Measurements from ENCODE around the genes MFNG and NOL12.

DNA sequence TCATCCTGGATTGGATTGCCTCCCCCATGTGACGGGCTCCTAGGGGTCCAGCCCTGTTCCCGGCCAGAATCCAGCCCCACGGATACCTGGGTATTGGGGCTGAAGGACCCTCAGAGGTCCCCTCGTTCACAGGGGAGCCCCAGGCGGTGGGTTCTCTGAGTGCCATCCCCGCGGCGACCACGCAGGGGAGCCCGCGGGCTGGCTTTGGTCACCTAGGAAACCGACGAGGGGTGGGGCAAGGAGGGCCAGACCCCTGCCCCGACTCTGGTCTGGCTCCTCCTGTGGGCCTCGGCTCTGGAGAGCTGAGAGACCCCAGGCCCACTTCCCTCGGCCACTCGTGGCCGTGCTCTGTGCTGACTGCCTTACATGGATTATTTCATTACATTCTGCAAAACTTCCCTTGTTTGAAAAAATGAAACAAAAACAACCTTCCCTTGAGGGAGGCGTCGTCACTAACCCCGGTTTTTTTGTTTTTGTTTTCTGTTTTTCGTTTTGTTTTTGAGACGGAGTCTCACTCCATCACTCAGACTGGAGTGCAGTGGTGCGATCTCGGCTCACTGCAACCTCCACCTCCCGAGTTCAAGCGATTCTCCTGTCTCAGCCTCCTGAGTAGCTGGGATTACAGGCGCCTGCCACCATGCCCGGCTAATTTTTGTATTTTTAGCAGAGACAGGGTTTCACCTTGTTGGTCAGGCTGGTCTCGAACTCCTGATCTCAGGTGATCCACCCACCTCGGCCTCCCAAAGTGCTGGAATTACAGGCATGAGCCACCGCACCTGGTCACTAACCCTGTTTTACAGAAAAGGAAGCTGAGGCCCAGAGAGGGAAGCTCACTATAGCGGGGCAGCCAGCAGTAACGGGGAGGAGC lies 15.0 kb upstream of the CYTH4 start:
- PRO-cap, 6 experiments: no peak in any of the 6 experiments
- RAMPAGE, long total RNA, 2 experiments: no peak in any of the 2 experiments
- RRBS: 0% methylated on average over 2 of the region's 34 CpGs

GRCh38 chr22:37312592-37313069 lies 30.3 kb downstream of the CYTH4 start:
- PRO-cap, 6 experiments: no peak in any of the 6 experiments
- RAMPAGE, long total RNA, 2 experiments: no peak in any of the 2 experiments
- RRBS: 97% methylated on average over 1 of the region's 5 CpGs

DNA sequence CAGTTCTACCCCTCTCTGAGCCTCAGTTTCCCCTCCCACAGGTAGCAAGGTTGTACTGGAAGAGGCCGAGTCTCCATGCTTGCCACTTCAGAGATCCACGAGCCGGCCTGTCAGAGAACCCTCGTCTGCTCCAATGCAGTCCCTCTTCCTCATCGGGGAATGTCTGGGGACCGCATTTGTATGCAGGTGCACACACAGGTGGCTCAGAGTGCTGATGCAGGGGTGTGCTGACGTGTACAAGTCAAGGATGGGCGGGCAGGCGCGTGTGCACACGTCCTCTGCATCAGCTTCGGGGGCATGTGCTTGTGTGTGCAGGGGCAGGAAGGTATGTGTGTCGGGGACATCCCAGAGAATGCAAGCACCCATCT lies 49.4 kb downstream of the ELFN2 start:
- PRO-cap, 6 experiments: no peak in any of the 6 experiments
- RAMPAGE, long total RNA, 2 experiments: no peak in any of the 2 experiments
- RRBS: no CpG with 5 or more reads among the region's 13 CpGs

DNA sequence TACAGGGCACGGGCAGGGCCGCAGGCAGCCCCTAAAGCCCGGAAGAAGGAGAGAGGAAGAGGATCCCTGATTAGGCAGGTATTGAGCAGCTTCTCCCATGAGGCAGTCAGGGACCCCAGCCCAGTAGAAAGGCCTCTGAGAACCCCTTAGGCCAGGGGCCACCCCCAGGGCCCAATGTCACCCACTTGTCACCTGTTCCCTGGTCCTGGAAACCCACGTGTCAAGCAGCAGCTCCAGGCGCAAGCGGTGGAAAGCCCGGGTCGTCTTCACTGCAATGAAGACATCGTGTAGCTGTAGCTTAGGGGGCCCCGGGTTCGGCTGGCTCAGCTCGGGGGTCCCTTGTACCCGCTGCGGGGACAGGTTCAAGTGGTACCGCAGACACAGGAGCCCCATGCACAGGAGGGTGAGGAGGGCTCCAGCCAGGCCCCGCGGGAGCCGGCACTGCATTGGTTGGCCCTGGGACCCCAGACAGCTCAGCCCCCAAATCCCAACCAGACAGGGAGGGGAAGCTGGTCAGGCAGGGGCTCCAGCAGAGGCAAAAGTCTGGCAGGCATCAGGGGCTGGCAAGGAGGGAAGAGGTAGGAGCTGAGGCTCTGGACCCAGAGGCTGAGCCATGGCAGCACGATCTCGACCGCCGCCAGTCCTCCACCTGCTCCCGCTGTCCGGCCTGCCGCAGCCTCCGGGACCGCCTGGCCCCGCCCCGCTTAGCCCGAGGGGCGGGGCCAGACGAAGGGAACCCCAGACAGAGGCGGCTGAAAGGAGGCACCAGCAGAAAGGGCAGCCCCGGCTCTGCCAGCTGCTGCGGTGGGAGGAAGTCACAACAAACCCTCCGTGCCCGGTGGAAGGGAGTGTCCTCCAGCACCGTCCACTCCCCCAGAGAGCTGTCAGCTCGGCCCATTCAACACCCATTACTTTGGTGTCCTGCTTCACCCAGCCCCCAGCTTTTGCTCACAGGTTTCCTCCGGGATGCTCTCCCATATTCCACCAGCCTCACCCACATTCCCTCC lies at the start of gene MFNG:
Gene MFNG, minus strand, starts transcription at position 654 of the 1,007 bp plus-strand sequence.
- PRO-cap, 6 experiments: peak in 6 of 6 experiments; most common plus-strand start position 741 of the sequence (in 2); most common minus-strand start position 651 of the sequence (in 4)
- RAMPAGE, long total RNA, 2 experiments: start-site peak on the minus strand in 1 of 2 experiments, centred at position 665 of the sequence, 41 reads per replicate
- RRBS: 14% methylated on average over 13 of the region's 40 CpGs

DNA sequence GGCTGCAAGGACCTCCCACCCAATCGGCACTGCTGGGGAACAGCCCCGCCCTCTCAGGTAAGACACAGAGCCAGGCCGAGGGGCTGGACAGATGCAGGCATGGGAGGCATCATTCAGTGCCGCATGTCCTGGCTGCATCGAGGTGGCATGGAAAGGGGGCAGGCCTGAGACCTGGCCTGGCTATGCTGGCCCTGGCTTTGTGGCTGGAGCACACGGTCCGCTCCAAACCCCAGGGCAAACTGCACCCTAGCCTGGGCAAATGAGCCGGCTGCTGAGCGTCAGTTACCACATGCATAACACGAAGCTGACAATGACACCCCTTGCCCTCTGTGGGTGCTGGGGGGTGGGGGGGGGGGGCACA lies 12.4 kb upstream of the MFNG start:
- PRO-cap, 6 experiments: no peak in any of the 6 experiments
- RAMPAGE, long total RNA, 2 experiments: no peak in any of the 2 experiments
- RRBS: no CpG with 5 or more reads among the region's 10 CpGs

DNA sequence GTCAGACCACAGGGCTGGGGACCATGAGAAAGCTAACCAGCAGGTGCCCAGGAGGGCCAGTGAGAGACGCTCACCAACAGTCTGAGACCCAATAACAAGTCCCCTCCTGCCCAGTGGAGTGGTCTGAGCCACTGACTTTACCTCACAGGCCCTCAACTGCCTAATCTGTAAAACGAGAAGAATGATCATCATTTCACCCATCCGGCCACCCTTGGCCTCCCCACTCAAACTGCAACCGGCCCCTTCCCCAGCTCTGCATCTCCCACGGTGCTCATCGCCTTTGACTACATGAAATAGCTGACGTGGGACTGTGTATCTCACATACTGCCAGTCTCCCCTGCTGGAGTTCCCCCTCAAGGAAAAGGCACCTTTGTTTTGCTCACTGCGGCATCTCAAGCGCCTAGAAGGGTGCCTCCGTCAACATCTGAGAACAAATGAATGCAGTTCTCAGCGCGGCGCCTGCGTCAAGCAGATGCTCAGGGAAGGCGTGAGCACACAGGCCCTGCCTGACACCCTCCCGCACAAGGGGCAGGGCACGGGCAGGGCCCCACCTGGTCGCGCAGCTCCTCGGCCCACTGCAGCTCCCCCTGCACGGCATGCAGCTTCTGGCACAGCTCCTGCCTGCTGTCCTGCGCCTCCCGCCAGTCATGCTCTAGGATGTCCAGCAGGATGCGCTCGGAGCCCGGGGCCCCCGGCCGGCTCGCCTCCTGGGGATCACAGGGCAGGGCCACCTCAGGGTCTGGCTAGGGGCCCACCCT lies 11.1 kb downstream of the CARD10 start:
- PRO-cap, 6 experiments: no peak in any of the 6 experiments
- RAMPAGE, long total RNA, 2 experiments: no peak in any of the 2 experiments
- RRBS: no CpG with 5 or more reads among the region's 29 CpGs

- PRO-cap, 6 experiments: peak in 2 of 6 experiments; most common plus-strand start chr22:37519049 (in 2); most common minus-strand start chr22:37519025 (in 1)
- RAMPAGE, long total RNA, 2 experiments: no peak in any of the 2 experiments
- RRBS: 8% methylated on average over 37 of the region's 52 CpGs
Measured at GRCh38 chr22:37518367-37519156, 653 bp downstream of the CARD10 start.

GRCh38 chr22:37625781-37626822 lies 13.4 kb upstream of the SH3BP1 start:
- PRO-cap, 6 experiments: no peak in any of the 6 experiments
- RAMPAGE, long total RNA, 2 experiments: no peak in any of the 2 experiments
- RRBS: no CpG with 5 or more reads among the region's 32 CpGs

- PRO-cap, 6 experiments: no peak in any of the 6 experiments
- RAMPAGE, long total RNA, 2 experiments: no peak in any of the 2 experiments
- RRBS: no CpG with 5 or more reads among the region's 6 CpGs
Measured at GRCh38 chr22:37641575-37642088, 2.2 kb downstream of the SH3BP1 start.

- PRO-cap, 6 experiments: no peak in any of the 6 experiments
- RAMPAGE, long total RNA, 2 experiments: no peak in any of the 2 experiments
- RRBS: no CpG with 5 or more reads among the region's 4 CpGs
Measured at GRCh38 chr22:37654642-37654879, 4.0 kb upstream of the PDXP start.

DNA sequence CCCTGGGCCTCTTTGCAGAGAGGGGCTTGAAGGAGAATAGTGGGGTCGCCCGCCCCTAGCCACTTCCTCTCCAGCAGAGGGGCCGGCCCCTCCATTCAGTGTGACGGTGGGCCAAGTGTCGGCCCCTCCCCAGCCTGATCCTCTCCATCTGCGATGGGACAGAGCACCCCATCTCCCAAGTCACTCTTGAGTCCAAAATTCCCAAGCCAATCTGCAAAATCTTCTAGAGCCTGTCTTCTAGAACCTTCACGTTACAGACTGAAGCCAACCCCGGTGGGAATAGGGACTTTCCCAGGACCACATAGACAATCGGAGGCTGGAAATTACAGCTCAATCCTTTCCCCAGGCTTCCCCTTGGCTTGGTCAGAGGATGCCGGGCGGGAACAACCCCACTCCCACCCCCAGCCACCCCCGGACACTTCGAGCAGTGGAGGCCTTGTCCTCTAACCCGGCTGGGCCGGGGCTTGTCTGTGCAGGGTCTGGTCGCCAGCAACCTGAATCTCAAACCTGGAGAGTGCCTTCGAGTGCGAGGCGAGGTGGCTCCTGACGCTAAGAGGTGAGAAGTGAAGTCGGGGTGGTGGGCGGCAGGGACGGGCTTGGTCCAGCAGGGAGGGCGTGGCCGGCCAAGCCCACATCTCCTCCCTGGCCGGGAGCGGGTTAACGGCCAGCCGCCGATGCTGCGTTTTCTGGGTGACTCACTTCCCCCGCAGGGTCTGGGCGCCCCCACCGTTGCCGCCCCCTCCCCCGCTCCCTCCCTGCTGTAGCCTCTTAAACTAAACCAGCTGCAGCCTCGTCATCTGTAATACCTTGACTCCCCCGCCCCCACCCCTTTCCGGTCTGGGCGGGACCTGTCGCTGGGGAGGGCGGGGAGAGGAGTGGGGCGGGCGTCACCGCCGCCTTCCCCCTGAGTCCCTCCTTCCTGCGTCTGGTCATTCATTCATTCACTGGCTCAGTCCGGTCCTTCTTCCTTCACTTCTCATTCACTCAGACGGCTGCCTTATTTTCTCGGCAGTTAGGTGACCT lies 1.4 kb downstream of the LGALS1 start:
- PRO-cap, 6 experiments: peak in 6 of 6 experiments; most common plus-strand start position 366 of the sequence (in 2); most common minus-strand start position 775 of the sequence (in 6)
- RAMPAGE, long total RNA, 2 experiments: no peak in any of the 2 experiments
- RRBS: 7% methylated on average over 6 of the region's 50 CpGs

DNA sequence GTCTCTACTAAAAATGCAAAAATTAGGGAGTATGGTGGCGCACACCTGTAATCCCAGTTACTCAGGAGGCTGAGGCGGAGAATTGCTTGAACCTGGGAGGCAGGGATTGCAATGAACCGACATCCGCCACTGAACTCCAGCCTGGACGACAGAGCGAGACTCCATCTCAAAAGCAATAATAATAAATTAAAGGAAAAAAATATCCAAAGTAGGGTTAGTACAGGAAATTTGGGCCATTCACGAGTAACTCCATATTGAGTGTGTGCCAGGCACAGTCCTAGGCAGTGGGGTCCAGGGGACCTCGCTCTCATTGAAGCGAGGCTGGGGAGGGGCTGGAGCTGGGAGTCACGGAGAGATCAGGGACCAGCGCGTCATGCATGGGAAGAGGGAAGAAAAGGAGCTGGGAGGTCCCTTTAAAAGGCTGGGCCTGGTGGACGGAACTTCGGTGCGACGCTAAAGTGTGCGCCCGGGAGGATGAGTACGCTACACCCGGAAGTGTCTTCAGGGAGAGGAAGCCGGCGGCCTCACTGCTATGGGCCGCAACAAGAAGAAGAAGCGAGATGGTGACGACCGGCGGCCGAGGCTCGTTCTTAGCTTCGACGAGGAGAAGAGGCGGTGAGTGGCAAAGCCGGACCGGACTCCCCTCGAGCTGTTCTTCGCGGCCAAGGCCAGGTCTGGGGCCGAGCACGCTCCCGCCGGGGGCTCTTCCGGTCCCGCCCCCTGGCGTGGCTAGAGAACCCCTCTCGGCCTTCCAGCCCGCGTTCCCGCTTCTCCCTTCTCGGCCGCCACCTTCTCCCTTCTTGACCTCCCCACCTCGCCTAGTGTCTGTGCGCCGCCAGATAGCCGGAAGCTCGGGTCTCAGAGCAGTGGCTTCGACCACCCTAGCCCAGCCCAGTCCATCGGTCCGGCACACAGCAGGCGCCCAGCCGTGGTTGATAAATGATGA lies at the start of gene NOL12:
Gene NOL12, plus strand, starts transcription at position 483 of the 946 bp plus-strand sequence.
- PRO-cap, 6 experiments: peak in 6 of 6 experiments; most common plus-strand start position 754 of the sequence (in 5); most common minus-strand start position 358 of the sequence (in 2)
- RAMPAGE, long total RNA, 2 experiments: start-site peak on the plus strand in 2 of 2 experiments, centred at positions 490 to 522 of the sequence, 92 to 152 reads per replicate
- RRBS: 1% methylated on average over 26 of the region's 60 CpGs

DNA sequence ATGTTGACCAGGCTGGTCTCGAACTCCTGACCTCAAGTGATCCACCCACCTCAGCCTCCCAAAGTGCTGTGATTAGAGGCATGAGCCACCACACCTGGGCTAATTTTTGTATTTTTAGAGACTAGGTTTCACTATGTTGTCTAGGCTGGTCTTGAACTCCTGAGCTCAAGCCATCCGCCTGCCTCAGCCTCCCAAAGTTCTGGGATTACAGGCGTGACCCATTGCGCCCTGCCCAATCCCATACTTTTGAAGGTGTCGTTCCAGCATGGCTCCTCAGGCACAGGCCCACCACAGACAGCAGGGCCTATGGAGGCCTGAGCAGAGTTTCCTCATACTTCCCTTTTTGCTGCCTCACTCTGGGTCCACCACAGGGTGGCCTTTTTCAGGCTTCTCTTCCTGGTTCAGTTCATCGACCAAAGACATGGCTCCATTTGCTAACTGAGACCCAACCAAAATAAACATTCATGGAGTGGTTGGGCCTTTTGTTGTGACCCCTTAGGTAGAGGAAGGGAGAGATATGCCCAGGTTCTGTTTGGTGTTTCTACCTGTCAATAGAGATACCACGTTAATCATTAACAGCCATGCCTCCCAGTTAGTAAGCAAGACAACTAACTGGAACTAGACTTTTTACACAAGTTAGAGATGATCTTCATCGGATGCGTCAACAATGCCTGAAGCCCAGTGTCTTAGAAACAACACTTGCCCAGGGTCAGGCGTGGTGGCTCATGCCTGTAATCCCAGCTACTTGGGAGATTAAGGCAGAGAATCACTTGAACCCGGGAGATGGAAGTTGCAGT lies 35.0 kb downstream of the TRIOBP start:
- PRO-cap, 6 experiments: no peak in any of the 6 experiments
- RAMPAGE, long total RNA, 2 experiments: no peak in any of the 2 experiments
- RRBS: no CpG with 5 or more reads among the region's 11 CpGs

DNA sequence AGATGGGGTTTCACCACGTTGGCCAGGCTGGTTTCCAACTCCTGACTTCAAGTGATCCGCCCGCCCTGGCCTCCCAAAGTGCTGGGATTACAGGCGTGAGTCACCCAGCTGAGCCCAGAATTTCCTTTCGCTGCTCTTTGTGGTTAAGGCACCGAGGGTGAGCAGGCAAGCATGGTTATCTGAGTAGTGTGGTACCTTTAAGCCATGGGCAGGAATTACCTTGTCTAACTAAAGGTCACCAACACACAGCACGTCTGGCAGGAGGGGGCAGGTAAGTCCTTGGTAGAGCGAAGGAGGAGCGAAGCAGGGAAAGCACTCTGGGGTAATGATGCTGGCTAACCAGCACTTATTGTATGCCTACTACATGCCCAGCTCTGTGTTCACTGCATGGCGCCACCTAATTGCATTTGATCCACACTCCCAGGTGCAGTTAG lies 45.6 kb downstream of the TRIOBP start:
- PRO-cap, 6 experiments: no peak in any of the 6 experiments
- RAMPAGE, long total RNA, 2 experiments: no peak in any of the 2 experiments
- RRBS: no CpG with 5 or more reads among the region's 10 CpGs

DNA sequence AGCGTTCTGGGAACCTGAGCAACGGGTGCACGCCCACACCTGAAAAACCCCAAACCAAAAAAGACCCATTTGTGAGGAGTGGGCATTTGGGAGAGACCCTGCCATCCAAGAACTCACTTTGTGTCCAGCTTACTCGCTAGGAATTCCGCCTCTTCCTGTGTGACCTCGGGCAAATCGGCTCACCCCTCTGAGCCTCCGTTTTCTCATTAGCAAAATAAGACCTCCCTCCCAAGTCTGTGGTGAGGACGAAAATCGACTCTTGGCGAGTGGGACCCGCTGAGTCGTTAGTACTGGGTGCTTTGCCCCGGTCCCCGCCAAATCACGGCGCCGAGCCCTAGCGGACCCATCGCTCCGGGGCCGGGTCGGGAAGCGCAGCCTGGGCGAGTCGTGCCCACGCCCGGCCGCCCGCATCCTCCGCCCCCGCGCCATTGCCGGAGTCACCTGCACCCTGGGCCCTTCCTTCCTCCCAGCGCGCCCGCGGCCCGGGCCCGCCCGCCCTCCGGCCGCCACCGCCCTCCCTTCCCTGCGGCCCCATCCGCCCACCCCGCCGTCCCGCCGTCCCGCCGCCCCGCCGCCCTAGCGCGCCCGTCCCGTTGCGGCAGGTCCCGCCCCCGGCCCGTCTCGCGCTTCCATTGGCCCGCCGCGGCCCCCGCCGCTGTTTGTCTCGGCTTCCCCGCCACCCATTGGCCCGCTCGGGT lies 48.8 kb downstream of the TRIOBP start:
- PRO-cap, 6 experiments: peak in 6 of 6 experiments; most common minus-strand start position 443 of the sequence (in 3)
- RAMPAGE, long total RNA, 2 experiments: no peak in any of the 2 experiments
- RRBS: 2% methylated on average over 21 of the region's 73 CpGs

GRCh38 chr22:37746200-37746723 lies 49.4 kb downstream of the TRIOBP start:
- PRO-cap, 6 experiments: peak in 6 of 6 experiments; most common plus-strand start chr22:37746263 (in 5)
- RAMPAGE, long total RNA, 2 experiments: no peak in any of the 2 experiments
- RRBS: 2% methylated on average over 44 of the region's 62 CpGs

DNA sequence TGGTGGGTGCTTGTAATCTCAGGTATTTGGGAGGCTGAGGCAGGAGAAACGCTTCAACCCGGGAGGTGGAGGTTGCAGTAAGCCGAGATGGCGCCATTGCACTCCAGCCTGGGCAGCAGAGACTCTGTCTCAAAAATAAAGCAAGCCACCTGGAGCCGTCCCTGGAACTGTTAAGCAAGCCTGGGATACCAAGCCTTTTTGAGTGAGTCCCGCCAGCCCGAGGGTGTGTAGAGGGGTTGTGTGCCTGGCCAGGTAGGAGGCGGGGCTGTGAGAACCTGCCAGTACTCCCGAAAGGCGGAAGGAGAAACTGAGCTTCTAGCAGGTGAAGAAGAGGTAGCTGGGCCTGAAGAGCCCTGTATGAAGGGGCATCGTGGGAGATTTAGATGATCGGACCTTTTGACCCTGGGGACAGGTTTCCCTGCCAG lies 52.4 kb downstream of the TRIOBP start:
- PRO-cap, 6 experiments: no peak in any of the 6 experiments
- RAMPAGE, long total RNA, 2 experiments: no peak in any of the 2 experiments
- RRBS: no CpG with 5 or more reads among the region's 12 CpGs

DNA sequence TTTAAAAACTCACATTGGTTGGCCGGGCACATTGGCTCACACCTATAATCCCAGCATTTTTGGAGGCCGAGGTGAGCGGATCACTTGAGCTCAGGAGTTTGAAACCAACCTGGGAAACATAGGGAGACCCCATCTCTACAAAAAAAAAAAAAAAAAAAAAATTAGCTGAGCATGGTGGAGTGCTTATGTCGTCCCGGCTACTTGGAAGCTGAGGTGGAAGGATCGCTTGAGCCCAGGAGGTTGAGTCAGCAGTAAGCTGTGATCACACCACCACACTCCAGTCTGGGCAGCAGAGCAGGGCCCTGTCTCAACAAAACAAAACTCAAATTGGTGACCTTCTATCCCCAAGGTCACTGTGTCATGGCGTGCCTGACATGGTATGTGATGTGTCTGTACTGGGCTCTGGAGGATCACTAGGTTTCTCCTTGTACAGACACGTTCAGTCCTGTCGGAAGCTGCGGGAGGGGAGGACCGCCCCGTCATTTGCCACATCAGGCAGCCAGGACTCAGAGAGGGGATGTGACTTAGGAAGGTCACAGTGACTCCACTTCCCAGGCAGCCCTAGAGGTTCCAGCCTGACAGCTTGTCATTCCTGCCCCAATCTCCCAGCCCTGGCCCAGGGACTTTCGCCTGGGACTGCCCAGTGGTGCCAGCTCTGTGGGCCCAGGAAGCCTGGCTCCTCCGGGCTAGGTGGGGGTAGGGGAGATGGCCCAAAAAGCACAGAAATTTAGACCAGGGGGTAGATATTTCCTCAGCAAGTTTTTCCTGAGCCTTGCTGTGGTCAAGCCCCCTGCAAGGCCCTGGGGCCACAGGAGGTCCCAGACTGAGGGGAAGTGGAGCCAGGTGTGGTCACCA lies 53.0 kb downstream of the TRIOBP start:
- PRO-cap, 6 experiments: peak in 6 of 6 experiments; most common plus-strand start position 589 of the sequence (in 3); most common minus-strand start position 415 of the sequence (in 4)
- RAMPAGE, long total RNA, 2 experiments: no peak in any of the 2 experiments
- RRBS: no CpG with 5 or more reads among the region's 14 CpGs

DNA sequence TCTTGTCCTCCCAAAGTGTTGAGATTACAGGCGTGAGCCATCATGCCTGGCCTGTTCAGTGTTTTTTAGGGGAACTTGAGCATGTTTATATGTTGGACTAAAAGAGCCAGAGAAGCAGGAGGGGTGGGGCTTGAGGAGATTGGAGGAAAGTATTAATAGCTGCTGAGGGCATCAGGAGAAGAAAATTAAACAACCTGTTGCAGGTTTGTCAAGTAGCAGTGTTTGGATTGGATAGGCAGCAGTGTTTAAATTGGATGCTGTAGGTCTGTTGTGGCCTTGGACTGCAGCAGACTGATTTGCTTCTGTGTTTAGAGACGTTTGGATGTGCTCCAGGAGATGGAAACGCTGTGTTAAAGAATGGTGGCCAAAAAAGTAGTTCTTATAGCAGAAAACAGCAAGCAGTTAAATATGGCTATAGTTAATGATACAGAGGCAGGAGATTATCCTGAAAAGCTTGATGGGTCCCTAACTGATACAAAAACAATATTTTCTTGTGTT lies 5.7 kb downstream of the EIF3L start:
- PRO-cap, 6 experiments: no peak in any of the 6 experiments
- RAMPAGE, long total RNA, 2 experiments: no peak in any of the 2 experiments
- RRBS: no CpG with 5 or more reads among the region's 3 CpGs

GRCh38 chr22:37896170-37896741 lies 9.8 kb upstream of the MICALL1 start:
- PRO-cap, 6 experiments: no peak in any of the 6 experiments
- RAMPAGE, long total RNA, 2 experiments: no peak in any of the 2 experiments
- RRBS: no CpG with 5 or more reads among the region's 5 CpGs